Endodermal cell (in vitro differentiated cells): ENCODE results near the genes TOX2, OSER1, FITM2, YWHAB and STK4.

- PRO-cap, result no peak
Observed at GRCh38 chr20:42113349-42113776, 495.2 kb upstream of the CHD6 start.

DNA sequence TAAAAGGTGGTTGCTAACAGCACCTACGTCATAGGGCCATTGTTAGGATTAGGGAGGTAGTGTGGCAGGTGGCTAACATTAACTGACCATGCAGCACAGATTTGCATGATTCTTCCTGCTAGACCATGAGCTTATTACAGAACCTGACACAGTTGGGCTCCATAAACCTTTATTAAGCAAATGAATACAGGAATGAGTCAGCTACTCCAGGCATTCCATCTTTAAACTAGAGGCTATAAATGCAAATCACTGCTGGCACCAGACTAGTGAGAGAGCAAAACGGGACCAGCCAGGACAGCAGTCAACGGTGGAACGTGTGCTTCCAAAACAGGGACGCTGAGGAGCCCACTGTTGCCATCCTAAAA lies 440.1 kb downstream of the PTPRT start:
- PRO-cap, result no peak

DNA sequence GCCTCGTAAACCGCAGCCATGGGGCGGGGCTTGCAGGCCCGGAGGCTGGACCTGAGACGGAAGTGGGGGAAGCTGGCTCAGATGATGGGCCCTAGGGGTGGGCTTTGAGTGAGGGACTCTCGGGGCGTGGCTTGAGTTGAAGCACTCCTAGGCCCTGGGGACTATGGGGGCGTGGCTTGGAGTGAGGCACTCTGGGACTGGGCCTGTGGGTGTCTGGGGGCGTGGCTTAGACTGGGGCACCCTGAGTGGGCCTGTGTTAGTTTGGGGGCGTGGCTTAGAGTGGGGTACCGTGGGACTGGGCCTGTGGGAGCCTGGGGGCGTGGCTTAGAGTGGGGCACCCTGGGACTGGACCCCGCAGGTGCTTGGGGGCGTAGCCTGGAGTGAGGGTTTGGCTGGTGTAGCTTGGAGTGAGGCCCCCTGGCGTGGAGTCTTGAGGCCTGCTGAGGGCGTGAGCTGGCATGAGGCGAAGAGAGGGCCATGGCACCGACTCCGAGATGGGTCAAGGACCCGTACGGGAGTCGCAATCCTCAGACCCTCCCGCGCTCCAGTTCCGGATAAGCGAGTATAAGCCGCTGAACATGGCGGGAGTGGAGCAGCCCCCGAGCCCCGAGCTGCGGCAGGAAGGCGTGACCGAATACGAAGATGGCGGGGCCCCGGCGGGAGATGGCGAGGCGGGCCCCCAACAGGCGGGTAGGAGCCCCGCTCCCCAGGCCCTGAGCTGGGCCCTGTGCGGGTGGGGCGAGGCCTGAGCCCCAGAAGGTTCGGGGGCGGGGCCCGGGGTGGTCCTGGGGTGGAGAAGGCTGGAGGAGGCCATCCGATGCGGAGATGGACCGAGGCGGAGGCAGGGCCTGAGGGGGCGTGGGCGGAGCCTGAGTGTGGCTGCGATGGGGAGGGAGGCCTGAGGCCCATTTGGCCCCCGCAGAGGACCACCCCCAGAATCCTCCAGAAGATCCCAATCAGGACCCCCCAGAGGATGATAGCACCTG lies 6.9 kb downstream of the L3MBTL1 start:
- PRO-cap, result unidirectional peak, plus-strand start at position 633 of the sequence; unidirectional peak, minus-strand start at position 665 of the sequence

DNA sequence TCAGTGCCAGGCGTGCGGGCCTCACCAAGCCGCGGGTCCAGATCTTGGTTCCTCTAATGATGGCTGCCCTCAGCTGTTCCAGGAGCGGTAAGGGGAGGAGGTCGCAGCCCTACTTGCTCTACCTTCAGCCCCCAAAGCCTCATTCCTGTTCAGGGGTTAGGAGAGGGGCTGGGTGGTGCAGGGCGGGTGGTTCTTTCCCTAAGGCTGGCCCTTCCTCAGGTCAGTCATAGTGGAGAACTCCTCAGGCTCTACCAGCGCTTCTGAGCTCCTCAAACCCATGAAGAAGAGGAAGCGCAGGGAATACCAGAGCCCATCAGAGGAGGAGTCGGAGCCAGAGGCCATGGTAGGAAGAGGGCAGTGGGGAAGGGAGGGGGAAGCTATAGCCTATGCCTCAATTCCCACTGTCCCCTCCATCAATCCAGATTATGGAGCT lies 7.6 kb downstream of the L3MBTL1 start:
- PRO-cap, result no peak

- PRO-cap, result no peak
Observed at GRCh38 chr20:43570201-43570986, 11.6 kb downstream of the SGK2 start.

DNA sequence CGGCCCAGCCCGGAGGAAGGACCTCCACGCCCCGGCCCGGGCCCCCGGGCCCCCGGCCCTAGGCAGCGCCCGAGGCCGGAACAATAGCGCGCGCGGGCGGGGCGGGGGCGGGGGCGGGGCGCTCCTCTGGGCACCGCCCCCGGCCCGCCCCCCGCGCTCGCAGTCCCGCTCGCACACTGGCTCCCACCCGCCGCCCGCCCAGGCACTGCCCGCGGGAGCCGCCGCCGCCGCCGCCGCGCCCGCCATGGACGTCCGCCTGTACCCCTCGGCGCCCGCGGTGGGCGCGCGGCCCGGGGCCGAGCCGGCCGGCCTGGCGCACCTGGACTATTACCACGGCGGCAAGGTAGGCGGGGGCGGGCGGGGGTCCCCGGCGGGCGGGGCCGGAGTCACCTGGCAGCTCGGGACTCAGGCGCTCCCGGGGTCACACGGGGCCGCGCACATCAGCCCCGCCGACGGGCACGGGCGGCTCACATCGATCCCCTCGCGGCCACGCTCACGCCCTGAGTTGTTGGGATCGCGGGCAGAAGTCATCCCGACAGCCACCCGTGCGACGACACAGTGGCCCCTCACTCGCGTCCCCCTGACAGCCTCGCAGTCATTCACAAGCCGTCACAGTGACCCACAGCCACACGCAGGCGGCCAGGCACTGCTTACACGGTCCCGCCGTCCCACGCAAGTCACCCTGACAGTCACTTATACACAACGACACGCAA lies at the start of gene TOX2:
TOX2 (plus strand) TSS at position 205 of the 713 bp plus-strand sequence.
- PRO-cap, result bidirectional peak, plus-strand start at position 205 of the sequence, minus-strand start at position 60 of the sequence

- PRO-cap, result no peak
Observed at GRCh38 chr20:44018122-44018999, 103.7 kb downstream of the TOX2 start.

DNA sequence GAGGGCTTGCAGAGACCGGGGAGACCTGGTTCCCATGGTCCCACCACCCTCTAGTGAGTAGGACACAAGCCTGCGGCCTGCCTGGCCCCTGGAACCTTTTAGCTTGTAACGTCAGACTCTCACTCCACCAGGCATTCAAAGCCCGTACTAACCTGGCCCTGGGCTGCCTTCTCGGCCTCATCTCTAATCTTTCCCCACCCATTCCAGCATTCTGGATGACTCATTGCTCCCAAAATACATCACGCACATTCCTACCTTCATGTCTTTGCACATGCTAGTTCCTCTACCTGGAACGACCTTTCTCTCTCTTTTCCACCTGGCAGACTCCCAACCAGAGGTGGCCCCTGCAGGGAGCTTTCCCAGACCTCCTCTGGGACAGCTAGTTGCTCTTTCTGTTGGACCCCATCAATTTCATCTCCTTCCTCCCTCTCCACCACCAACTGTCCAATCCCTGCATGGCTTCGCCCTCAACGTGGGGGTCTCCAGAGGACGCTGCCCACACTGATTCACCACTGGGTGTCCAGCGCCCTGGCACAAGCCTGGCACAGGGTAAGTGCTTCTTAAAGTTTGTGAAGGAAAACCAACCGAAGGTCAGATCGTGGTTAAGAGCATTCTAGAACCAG lies 35.3 kb downstream of the JPH2 start:
- PRO-cap, result unidirectional peak, minus-strand start at position 149 of the sequence

- PRO-cap, result no peak
Observed at GRCh38 chr20:44182207-44182686, 4.7 kb downstream of the JPH2 start.

DNA sequence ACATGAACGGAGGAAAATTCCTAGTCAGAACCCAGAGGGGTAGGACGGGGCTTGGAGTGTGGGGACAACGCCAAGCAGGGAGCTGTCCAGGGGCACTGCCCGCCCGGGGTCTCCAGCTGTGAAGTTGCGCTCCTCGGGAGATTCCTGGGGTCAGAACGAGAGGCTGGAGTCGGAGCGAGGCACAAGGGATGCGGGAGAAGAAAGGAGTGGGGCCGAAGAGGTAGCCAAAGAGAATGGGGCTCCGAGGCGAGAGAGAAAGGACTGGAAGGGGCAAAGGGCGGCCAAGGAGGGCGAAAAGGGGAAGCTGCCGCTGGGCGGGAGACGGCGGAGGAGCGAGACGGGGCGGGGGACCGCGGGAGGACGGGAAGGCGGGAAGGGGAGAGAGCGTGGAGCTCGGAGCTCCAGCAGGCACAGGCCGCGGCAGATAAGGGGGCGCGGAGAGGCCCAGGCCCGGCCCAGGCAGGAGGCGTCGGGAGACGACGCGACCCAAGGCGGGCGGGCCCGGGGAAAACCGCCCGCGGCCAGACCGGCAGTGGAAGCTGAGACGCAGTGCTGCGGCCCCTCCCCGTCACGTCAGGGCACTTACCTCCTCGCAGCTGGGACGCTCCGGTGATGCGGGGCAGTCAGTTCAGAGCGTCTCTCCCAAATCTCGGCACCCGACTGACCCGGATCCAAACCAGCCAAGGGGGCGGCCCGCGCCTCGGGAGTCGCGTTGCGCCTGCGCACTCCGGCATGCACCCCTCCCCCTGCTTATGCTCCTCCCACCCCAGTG lies at the start of gene OSER1:
OSER1 (minus strand) TSS at position 662 of the 772 bp plus-strand sequence.
- PRO-cap, result bidirectional peak, plus-strand start at position 27 of the sequence, minus-strand start at position 58 of the sequence; bidirectional peak, plus-strand start at position 182 of the sequence, minus-strand start at position 654 of the sequence

DNA sequence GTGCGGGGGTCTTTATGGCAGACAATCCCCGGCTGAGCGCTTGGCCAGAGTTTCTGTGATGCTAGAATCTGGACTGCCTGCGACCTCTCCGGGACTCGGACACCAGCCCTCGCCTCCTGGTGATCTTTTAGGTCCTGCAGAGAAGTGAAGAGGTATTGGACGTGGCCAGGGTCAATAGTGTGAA lies 526 bp upstream of the OSER1 start:
- PRO-cap, result bidirectional peak, plus-strand start at position 130 of the sequence, minus-strand start at position 146 of the sequence

DNA sequence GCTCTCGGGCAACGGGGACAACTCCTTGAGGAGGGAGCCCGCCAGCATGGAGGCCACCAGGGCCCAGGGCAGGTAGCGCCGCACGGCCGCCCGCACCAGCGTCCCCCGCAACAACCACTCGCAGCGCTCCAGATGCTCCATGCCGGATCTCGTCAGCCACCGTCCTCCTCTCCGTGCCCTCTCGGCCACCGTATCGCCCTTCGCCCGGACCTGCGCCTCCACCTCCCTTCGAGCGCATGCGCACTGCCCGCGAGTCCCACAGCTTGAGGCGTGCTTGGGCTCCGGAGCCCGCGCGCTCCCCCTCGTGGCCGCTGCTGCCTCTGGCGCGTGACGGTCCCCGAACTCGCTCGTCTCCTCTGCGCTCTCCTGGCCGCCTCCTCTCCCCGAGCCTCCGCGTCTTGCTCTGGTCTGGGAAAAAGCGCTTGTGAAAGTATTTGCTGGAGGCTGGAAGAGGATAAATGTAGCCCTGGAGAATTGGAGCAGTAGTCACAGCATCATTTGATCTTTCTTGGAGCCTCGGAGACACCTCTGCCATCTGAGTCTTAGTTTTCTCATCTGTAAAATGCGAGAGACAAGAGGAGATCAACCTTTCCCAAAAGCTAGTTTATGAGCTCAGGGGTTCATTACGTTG lies at the start of gene FITM2:
FITM2 (minus strand) TSS at position 195 of the 631 bp plus-strand sequence.
- PRO-cap, result unidirectional peak, minus-strand start at position 195 of the sequence

DNA sequence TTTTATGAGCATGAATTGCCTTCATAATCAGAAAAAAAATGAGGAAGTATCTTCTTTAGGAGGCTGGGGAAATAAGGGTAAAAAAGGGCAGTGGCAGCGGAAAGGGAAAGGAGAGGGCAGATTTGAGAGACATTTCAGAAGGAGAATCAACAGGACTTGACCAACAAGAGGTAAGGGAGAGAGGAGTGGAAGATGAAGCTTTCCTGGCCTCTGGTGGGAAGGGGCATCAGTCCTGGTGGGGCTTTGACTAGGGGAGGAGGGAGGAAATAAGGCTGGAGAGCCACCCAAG lies 14.4 kb upstream of the SERINC3 start:
- PRO-cap, result no peak

GRCh38 chr20:44885474-44886595 lies at the start of gene YWHAB:
TSS of gene YWHAB (plus strand) at chr20:44885705.
- PRO-cap, result bidirectional peak, plus-strand start at chr20:44885723, minus-strand start at chr20:44885384; bidirectional peak, plus-strand start at chr20:44886190, minus-strand start at chr20:44886147; bidirectional peak, plus-strand start at chr20:44886304, minus-strand start at chr20:44886295; bidirectional peak, plus-strand start at chr20:44886424, minus-strand start at chr20:44886358

DNA sequence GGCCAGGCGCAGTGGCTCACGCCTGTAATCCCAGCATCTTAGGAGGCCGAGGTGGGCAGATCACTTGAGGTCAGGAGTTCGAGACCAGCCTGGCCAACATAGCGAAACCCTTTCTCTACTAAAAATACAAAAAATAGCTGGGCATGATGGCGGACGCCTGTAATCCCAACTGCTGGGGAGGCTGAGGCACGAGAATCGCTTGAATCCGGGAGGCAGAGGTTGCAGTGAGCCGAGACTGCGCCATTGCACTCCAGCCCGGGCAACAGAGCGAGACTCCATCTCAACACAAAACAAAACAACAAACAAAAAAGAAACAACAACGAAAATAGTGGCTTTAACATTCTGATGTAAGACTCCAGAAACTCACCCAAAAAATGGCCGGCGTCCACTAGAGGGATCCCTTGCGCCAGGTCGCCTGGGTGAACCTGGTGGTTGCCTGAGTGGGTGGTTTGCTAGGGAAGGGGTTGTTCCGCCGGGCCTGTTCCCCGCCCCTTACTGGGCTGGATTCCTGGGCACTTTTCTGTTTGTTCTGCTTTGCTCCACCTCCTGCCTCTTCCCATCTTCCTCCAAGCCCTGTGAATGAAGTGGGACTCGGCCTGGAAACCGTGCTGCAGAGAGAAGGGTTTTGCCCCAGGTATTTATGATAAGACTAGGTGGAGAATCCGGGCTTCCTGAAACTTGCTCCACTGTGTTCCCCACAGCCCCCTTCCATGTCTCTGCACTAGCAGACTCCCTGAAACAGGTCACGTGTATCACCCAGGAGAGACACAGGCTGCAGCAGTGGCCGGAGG lies 1.5 kb downstream of the PABPC1L start:
- PRO-cap, result bidirectional peak, plus-strand start at position 559 of the sequence, minus-strand start at position 427 of the sequence

- PRO-cap, result bidirectional peak, plus-strand start at chr20:44966515, minus-strand start at chr20:44966315
Observed at GRCh38 chr20:44966163-44967261, at the start of gene STK4. TSS of gene STK4 (plus strand) at chr20:44966512.

GRCh38 chr20:45341326-45341928 lies 6.8 kb downstream of the SDC4 start:
- PRO-cap, result unidirectional peak, plus-strand start at chr20:45341707

- PRO-cap, result no peak
Observed at GRCh38 chr20:45343218-45344126, 4.8 kb downstream of the SDC4 start.

GRCh38 chr20:45346035-45346727 lies 2.0 kb downstream of the SDC4 start:
- PRO-cap, result no peak

- PRO-cap, result no peak
Observed at GRCh38 chr20:45409575-45410011, 1.5 kb downstream of the DBNDD2 start.